Testis (tissue), 5 donors: ENCODE measurements around a stretch of chr1.

DNA sequence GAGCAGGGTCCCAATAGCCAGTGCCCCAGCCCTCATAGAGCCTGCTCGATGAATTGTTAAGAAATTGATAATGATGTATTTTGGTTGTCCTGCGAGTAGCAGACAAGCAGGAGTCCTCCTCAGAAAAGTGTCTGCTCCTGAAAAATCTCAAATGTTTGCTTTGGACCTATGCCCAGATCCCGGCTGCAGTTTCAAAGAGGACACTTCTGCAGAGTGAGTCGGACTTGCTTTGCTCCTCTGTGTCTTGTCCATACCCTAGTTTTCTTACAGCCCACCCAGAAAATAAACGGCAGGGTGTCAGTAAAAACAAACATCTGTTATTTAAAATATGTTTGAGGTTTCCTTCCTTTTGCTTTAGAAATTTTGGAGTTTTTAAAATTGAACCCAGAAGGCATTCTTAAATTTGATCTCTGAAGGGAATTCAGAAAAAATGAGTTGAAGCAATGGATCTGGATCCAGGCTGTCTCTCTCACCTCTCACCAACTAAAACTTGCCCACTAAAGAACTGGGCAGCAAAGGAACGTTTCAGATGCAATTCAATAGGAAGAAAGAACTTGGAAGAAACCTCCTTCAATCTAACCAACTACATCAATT, 2.7 kb downstream of the S100A10 start:
- PRO-cap, 3 experiments, result peak in 1 of 3 experiments; most common plus-strand start position 203 of the sequence (in 1)
- RAMPAGE, long total RNA, 2 experiments, result no peak in any of the 2 experiments
- RRBS, result no CpG with 5 or more reads among the region's 6 CpGs

DNA sequence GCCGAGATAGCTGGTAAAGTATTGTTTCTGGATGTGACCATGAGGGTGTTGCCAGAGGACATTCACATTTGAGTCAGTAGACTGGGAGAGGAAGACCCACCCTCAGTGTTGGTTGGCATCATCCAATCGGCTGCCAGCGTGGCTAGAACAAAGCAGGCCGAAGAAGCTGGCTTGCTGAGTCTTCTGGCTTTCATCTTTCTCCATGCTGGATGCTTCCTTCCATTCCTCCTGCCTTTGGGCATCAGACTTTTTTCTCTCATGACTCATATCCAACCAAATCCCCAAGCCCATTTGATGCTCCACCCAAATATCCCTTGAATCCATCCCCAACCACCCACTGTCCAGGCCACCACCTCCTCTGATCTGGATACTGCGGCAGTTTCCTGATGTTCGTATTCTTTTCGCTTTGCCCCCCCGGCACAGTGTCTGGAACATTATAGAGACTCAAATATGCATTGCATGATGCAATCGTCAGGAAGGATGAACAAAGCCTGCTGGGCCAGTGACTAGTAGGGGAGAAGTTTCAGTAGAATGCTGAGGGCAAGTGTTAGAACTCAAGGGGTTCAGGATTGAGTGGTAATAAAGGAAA, 7.8 kb downstream of the S100A11 start:
- PRO-cap, 3 experiments, result no peak in any of the 3 experiments
- RAMPAGE, long total RNA, 2 experiments, result no peak in any of the 2 experiments
- RRBS, result no CpG with 5 or more reads among the region's 9 CpGs

DNA sequence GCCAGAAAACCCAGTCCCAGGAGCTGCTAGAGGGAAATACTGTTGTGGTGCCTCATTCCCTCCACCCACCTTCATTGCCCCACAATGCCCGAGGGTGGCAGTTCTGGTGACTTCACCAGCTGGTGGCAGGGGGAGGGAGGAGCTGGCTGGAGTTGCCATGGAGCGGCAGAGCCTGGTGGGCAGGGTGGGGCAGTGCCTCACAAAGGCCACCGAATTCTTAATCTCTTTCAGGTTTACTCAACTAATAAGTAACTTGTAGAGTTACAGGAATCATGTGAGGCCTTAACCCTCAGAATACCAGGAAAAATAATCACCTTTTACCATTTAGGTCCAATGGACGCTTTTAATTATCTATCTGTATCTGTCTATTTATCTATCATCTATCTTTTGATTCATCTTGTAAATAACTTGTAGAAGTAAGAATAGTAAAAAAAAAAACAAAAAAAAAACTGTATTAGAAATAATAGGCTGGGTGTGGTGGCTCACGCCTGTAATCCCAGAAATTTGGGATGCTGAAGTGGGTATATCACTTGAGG, 11.8 kb upstream of the S100A11 start:
- PRO-cap, 3 experiments, result peak in 3 of 3 experiments; most common plus-strand start position 118 of the sequence (in 1); most common minus-strand start position 76 of the sequence (in 3)
- RAMPAGE, long total RNA, 2 experiments, result start-site peak on the minus strand in 1 of 2 experiments, centred at position 50 of the sequence, 186 reads per replicate
- RRBS, result no CpG with 5 or more reads among the region's 5 CpGs

DNA sequence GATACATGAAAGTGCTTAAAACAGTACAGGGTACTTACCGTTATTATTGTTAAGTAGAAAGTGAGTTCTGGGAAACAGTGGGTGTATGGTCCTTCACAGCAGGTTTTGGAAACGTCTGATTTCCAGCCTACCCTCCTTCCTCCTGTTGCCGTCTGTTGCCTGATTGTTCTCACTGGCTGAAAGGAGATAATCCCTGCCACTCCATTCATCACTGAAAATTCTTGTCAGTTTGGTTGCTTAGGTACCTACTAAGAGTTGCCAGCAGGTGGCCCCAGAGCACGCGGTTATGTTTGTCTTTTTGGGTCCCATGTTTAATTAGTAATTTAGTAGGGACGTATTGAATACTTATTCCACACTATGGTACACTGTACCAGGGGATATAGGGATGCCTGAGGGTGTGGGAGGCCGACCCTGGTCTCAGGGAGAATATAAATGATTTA, 30.7 kb upstream of the RPTN start:
- PRO-cap, 3 experiments, result peak in 2 of 3 experiments; most common plus-strand start position 251 of the sequence (in 1); most common minus-strand start position 174 of the sequence (in 2)
- RAMPAGE, long total RNA, 2 experiments, result no peak in any of the 2 experiments
- RRBS, result no CpG with 5 or more reads among the region's 7 CpGs

DNA sequence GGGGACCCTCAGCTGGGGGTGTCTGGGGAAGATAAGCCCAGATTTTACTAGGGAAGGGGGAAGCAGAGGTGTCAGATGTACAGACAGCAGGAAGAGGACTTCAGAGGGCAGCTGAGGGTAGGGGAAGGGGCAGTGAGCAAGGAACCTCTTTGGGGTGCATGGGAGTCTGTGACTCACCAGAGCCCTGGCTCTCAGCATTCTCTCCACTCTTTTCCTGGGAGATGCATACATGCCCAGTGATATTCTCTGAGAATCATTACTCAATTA, 416 bp upstream of the LCE3B start:
- PRO-cap, 3 experiments, result no peak in any of the 3 experiments
- RAMPAGE, long total RNA, 2 experiments, result no peak in any of the 2 experiments

DNA sequence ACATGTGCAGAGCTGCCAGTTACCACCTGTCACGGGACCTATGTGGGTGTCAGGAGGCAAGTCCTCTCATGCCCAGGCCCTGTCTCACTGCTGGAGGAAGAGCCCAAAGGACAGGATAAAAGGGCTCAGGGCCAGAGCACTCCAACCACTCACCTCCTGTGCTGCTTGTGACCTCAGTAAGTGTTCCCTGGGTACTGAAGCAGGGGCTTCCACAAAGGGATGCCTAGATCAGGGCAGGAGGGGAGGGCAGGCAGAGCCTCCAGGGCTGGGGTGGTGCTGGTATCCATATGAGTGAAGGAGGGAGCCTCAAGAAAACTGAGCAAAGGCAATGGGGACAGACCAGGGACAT, 590 bp upstream of the LCE1B start:
- PRO-cap, 3 experiments, result no peak in any of the 3 experiments
- RAMPAGE, long total RNA, 2 experiments, result no peak in any of the 2 experiments
- RRBS, result no CpG with 5 or more reads among the region's 1 CpG

GRCh38 chr1:153030795-153031064, 273 bp upstream of the SPRR1B start:
- PRO-cap, 3 experiments, result no peak in any of the 3 experiments
- RAMPAGE, long total RNA, 2 experiments, result no peak in any of the 2 experiments

GRCh38 chr1:153373956-153374565, 1.4 kb downstream of the S100A12 start:
- PRO-cap, 3 experiments, result no peak in any of the 3 experiments
- RAMPAGE, long total RNA, 2 experiments, result no peak in any of the 2 experiments
- RRBS, result no CpG with 5 or more reads among the region's 4 CpGs

- PRO-cap, 3 experiments, result no peak in any of the 3 experiments
- RAMPAGE, long total RNA, 2 experiments, result no peak in any of the 2 experiments
- RRBS, result no CpG with 5 or more reads among the region's 9 CpGs
Observed at GRCh38 chr1:153542804-153543434, 2.2 kb upstream of the S100A5 start.

- PRO-cap, 3 experiments, result no peak in any of the 3 experiments
- RAMPAGE, long total RNA, 2 experiments, result no peak in any of the 2 experiments
- RRBS, result no CpG with 5 or more reads among the region's 2 CpGs
Observed at GRCh38 chr1:153561249-153561850, 4.3 kb downstream of the S100A2 start.

GRCh38 chr1:153608644-153609622, 4.0 kb downstream of the S100A16 start:
- PRO-cap, 3 experiments, result peak in 3 of 3 experiments; most common plus-strand start chr1:153609467 (in 3); most common minus-strand start chr1:153609007 (in 2)
- RAMPAGE, long total RNA, 2 experiments, result no peak in any of the 2 experiments
- RRBS, result no CpG with 5 or more reads among the region's 23 CpGs

DNA sequence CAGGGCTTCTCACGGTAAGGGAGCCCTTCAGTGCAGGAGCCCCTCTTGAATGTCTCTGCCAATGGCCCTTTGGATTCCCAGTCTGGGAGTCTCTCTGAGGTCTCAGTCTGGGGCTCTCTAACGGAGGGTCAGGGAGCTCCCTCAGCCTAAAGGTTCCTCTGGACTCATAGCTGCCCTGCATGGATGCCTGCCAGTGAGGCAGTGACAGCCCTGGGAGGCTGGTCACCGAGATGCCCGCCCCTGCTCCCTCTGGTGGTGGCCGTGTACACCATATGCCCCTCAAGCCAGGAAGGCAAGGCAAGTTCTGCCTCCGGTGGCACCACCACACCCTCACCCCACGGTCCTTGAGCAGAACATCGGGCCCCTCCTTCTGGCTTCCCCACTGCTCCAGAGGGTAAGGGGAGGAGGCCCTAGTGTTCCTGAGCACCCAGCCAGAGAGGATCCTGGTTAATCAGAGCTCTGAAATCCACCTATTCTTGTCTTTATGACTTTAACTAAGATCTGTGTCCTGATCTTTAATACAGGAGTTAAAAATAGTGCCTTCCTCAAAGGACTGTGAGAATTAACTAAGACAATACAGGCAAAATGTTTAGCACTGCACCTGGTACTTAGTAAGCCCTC, 1.5 kb upstream of the S100A14 start:
- PRO-cap, 3 experiments, result no peak in any of the 3 experiments
- RAMPAGE, long total RNA, 2 experiments, result no peak in any of the 2 experiments
- RRBS, result no CpG with 5 or more reads among the region's 8 CpGs

GRCh38 chr1:153679222-153679775, 811 bp downstream of the NPR1 start:
- PRO-cap, 3 experiments, result no peak in any of the 3 experiments
- RAMPAGE, long total RNA, 2 experiments, result no peak in any of the 2 experiments
- RRBS, result 2% methylated on average over 12 of the region's 67 CpGs

DNA sequence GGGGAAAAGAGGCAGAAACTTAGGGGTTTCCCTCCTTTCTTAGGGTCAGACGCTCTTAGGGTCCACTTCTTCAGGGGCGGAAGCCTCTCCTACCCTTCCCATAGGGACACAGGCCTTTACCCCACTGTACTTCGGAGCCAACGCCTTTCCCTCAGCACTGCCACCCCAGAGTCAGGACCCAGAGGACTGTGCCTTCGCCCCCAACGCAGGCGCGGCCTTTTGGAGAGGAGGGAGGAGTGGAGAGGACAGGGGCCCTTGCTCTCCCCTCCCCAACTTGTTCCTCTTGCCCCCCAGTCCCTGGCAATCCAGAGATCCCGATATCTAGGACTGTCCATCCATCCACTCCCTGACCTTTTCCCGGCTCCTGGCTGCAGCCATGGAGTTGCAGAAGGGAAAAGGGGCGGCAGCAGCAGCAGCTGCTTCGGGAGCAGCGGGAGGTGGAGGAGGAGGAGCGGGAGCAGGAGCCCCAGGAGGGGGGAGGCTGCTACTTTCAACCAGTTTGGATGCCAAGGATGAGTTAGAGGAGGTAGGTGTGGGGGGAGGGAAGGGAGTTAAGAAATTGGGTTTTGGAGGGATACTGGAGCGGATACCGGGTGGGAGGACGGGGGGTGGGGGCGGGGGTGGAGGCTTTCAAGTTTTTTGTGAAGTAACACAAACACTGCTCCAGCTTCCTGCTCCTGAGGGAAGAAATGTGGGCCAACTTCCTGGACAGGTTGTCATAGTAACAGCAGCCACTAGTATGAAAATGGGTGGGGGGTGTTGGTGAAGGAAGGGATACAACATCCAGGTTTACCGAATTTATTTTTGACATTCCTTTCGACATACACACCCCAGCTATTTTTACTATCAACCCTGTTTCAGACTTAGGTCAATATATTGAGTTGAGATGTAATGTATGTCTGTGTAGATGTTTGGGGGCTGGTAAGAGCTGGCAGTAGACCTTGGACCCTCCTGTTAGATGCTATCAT, 693 bp downstream of the INTS3 start:
- PRO-cap, 3 experiments, result peak in 3 of 3 experiments; most common minus-strand start position 641 of the sequence (in 3)
- RAMPAGE, long total RNA, 2 experiments, result start-site peak on the plus strand in 1 of 2 experiments, centred at position 355 of the sequence, 59 reads per replicate
- RRBS, result no CpG with 5 or more reads among the region's 20 CpGs

DNA sequence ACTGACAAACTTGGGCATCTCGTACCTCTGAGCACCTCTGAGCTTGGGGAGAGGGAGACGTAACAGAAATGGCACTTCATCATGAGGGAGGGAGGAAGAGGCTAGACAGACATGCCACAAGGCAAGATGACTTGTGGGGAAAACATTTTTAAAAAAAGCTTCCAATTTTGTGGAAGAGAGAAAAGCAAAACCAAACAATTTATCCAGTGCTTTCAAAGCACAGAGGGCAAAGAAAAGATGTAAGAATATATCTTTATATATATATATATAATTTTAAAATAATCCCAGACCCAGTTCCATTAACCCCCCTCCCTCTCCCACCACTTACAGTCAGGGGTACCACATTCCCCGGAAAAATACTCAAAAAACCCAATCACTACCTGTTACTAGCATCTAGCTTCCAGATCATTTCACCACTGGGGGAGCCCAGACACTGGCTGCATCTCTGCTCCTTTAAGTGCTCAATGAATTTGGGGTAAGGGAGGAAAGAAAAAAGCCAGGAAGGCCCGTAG, 32.7 kb downstream of the SLC27A3 start:
- PRO-cap, 3 experiments, result no peak in any of the 3 experiments
- RAMPAGE, long total RNA, 2 experiments, result no peak in any of the 2 experiments
- RRBS, result no CpG with 5 or more reads among the region's 4 CpGs

DNA sequence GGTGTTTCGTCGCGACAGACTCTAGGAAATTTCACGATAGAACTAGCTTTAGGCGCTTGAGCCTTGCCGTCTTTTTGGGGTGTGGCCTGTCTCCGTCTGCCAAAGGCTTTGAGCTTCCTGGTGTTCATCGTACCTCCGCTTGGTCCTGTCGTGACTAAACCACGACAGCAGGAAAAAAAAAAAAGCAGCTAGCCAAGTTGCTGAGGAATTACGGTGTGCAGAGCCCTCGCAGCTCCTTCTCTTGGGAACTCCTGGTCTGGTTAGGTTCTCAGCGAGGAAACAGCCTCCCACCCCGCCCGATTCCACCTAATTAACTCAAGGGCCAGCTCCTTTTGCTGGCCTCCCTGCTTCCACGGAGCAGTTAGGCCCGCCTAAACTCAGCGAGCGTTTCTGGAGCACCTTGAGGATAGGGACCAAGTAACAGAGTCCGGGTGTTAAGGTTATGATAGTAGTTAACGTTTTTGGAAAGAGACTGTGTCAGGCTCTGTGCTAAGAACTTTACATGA, 713 bp upstream of the GATAD2B start:
- PRO-cap, 3 experiments, result no peak in any of the 3 experiments
- RAMPAGE, long total RNA, 2 experiments, result no peak in any of the 2 experiments
- RRBS, result no CpG with 5 or more reads among the region's 22 CpGs

- PRO-cap, 3 experiments, result no peak in any of the 3 experiments
- RAMPAGE, long total RNA, 2 experiments, result no peak in any of the 2 experiments
- RRBS, result no CpG with 5 or more reads among the region's 4 CpGs
Observed at GRCh38 chr1:153966835-153967117, 926 bp upstream of the CREB3L4 start.

DNA sequence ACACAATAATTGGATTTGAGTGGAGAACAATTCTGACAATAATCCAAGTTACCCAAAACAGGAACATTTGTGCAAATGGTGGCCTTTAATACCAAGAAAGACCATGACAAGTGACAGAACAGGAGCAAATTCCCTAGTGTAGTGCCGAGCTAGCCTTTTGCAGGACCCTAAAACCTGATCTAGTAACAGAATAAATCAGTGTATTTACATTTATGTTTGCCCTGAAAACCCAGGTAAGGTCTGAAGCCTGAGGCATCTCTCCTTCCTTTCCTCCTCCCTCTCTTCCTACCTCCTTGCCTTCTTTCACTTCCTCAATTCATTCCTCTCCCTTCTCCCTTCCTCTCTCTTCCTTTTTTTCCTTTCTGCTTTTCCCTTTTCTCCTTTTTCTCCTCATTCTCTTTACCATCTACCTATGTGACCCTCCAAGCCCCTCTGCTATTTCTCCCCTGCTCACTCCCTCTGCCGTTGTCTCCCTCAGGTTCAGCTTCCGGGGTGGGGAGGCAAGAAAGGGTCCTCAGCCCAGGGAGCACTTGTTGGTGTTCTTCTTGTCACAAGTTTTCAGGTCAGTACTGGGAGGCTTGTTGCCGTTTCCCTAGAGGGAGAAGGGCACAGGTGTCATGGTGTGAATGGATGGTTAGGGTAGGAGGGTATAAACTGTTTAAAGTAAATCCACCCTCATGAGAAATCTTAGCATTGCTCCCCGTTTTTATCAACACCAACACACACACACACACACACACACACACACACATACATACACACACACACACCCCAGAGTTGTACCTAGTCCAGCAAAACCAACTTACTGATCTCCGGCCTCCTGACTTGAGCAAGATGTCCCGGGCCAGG, 4.3 kb downstream of the RAB13 start:
- PRO-cap, 3 experiments, result no peak in any of the 3 experiments
- RAMPAGE, long total RNA, 2 experiments, result no peak in any of the 2 experiments
- RRBS, result no CpG with 5 or more reads among the region's 7 CpGs

GRCh38 chr1:153984288-153984650, 1.9 kb downstream of the RAB13 start:
- PRO-cap, 3 experiments, result no peak in any of the 3 experiments
- RAMPAGE, long total RNA, 2 experiments, result no peak in any of the 2 experiments
- RRBS, result no CpG with 5 or more reads among the region's 1 CpG

DNA sequence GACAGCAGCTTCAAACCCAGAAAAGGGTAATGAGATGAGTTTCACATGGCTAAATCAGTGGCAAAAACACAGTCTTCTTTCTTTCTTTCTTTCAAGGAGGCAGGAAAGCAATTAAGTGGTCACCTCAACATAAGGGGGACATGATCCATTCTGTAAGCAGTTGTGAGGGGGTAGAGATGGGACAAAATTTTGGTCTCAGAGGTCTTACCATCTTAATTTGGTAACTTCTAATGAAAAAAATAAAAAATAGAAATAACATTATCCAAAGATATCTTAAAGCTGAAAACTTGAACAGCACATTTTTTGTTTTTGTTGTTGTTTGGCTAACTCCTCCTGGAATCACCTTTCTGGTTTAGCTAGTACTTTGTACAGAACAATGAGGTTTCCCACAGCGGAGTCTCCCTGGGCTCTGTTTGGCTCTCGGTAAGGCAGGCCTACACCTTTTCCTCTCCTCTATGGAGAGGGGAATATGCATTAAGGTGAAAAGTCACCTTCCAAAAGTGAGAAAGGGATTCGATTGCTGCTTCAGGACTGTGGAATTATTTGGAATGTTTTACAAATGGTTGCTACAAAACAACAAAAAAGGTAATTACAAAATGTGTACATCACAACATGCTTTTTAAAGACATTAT, 35.0 kb downstream of the TPM3 start:
- PRO-cap, 3 experiments, result no peak in any of the 3 experiments
- RAMPAGE, long total RNA, 2 experiments, result no peak in any of the 2 experiments
- RRBS, result no CpG with 5 or more reads among the region's 3 CpGs